ENCODE measurements around a stretch of chr1.

DNA sequence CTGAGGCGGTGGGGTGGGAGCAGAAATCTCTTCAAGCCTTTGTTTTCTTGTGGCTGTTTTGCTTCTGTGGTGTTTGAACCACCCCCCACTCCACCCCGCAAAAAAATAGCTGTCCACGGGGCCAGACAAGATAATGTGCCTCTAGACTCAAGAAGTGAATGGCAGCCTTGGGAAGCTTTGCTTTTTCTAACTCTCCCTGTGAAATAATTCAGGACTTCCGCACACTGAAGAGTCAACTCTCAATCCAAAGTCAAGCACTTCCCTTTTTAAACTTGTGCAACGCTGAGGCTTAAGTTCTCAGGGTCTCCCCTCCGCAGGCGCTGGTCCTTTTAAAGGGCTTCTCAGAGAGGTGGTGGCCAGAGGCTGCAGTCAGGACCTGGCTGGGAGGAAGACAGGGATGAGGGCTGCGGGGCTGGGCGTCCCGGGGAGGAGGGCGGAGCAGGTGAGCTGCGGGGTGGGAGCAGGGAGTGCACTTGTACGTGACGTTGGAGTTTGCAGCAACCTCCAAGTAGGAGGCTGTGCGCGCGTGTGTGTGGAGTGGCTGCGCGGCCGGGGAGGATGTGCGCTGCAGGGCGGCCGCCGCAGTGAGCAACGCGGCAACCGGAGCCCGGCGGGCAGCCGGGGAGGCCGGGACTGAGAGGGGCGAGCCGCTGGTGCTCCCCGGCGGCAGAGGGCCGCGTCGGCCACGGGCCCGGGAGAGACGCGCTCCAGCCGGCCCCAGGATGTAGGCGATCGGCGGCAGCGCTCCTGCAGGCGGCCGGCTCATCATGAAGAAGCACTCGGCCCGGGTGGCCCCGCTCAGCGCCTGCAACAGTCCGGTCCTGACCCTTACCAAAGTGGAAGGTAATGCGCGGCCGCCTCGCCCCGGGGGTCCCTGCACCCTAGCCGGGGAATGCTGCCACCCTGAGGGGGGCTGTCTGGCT lies 159.3 kb upstream of the COA6 start:
- PRO-cap, 3 experiments, result no peak in any of the 3 experiments
- RAMPAGE, long total RNA, 4 experiments, result no peak in any of the 4 experiments
- RRBS, result 1% methylated on average over 22 of the region's 60 CpGs

GRCh38 chr1:234372466-234372839 lies 803 bp upstream of the COA6 start:
- PRO-cap, 3 experiments, result no peak in any of the 3 experiments
- RAMPAGE, long total RNA, 4 experiments, result no peak in any of the 4 experiments
- RRBS, result no CpG with 5 or more reads among the region's 5 CpGs

GRCh38 chr1:234408310-234409275 lies 35.3 kb downstream of the COA6 start:
- PRO-cap, 3 experiments, result no peak in any of the 3 experiments
- RAMPAGE, long total RNA, 4 experiments, result no peak in any of the 4 experiments
- RRBS, result no CpG with 5 or more reads among the region's 18 CpGs

GRCh38 chr1:234515348-234516214 lies 36.6 kb upstream of the TARBP1 start:
- PRO-cap, 3 experiments, result no peak in any of the 3 experiments
- RAMPAGE, long total RNA, 4 experiments, result no peak in any of the 4 experiments
- RRBS, result no CpG with 5 or more reads among the region's 6 CpGs

- PRO-cap, 3 experiments, result no peak in any of the 3 experiments
- RAMPAGE, long total RNA, 4 experiments, result no peak in any of the 4 experiments
- RRBS, result no CpG with 5 or more reads among the region's 11 CpGs
Measured at GRCh38 chr1:234520657-234521265, 41.8 kb upstream of the TARBP1 start.

DNA sequence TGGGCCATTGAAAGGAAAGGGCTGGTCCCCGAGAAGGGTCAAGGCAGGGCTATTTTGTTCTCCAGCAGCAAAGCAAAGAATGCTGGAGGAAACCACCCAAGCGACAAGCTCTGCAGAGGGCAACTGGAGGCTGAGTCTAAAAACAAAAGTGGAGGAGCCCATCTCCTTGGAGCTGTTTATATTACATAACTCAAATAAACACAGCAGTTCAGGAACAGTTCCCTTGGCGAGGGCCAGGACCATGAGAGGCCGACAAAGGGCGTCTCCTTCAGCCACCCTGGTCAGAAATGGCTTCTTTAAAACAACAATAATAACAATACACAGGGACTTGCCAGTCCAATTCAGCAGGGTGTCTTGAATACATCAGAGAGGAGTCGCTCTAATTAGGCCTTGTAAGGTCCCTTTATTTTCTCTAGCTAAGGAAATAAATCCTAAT lies 56.8 kb upstream of the TARBP1 start:
- PRO-cap, 3 experiments, result no peak in any of the 3 experiments
- RAMPAGE, long total RNA, 4 experiments, result no peak in any of the 4 experiments
- RRBS, result no CpG with 5 or more reads among the region's 6 CpGs

GRCh38 chr1:234585276-234586349 lies 24.4 kb downstream of the IRF2BP2 start:
- PRO-cap, 3 experiments, result peak in 2 of 3 experiments; most common plus-strand start chr1:234585891 (in 2); most common minus-strand start chr1:234585801 (in 1)
- RAMPAGE, long total RNA, 4 experiments, result start-site peak on the minus strand in 1 of 4 experiments, at chr1:234585773-234585808 at its widest, 23 reads per replicate
- RRBS, result no CpG with 5 or more reads among the region's 17 CpGs

- PRO-cap, 3 experiments, result no peak in any of the 3 experiments
- RAMPAGE, long total RNA, 4 experiments, result no peak in any of the 4 experiments
- RRBS, result no CpG with 5 or more reads among the region's 3 CpGs
Measured at GRCh38 chr1:234601716-234602354, 8.1 kb downstream of the IRF2BP2 start.

GRCh38 chr1:234617033-234617800 lies 7.2 kb upstream of the IRF2BP2 start:
- PRO-cap, 3 experiments, result no peak in any of the 3 experiments
- RAMPAGE, long total RNA, 4 experiments, result no peak in any of the 4 experiments
- RRBS, result no CpG with 5 or more reads among the region's 8 CpGs

DNA sequence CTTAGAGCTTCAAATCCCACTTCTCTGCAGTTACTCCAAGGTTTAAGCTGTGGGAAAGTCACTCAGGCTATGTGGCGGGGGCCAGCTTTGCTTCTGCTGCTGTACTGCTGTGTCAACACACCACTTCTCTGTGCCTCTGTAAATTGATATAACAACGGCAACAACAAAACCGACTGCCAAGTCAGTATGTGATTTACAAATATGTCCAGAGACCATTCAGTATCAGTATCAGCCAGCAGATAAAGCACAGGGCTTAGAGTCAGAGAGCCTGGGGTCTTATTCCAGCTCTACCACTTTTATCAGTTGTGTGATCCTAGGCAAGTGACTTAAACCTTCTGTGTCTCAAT lies 14.2 kb upstream of the IRF2BP2 start:
- PRO-cap, 3 experiments, result no peak in any of the 3 experiments
- RAMPAGE, long total RNA, 4 experiments, result no peak in any of the 4 experiments
- RRBS, result no CpG with 5 or more reads among the region's 3 CpGs

DNA sequence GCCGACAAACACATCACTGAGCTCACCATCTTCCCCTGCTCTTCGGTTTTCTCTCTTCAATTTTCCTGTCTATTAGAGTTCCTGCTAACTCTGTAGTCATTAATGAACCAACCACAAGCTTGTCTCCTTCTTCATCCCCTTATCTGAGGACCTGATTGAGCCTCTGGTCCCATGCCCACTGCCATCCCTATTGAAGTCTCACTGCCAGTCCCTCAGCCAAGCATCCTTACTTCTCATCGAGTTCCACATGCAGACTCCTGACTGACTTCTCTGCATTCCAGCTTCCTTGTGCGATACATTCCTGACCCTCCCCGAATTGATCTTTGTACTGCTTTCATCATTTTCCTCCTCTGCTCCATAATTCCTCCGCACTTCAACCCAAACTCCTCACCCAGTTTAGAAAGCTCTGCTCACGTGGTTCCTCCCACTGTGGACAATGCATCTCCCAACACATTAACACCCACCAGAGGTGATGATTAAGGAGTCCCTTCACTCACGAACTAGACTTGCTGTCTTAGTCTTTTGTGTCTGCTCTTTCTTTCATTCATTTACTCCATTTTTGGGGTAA lies 17.5 kb upstream of the IRF2BP2 start:
- PRO-cap, 3 experiments, result no peak in any of the 3 experiments
- RAMPAGE, long total RNA, 4 experiments, result no peak in any of the 4 experiments
- RRBS, result no CpG with 5 or more reads among the region's 8 CpGs

DNA sequence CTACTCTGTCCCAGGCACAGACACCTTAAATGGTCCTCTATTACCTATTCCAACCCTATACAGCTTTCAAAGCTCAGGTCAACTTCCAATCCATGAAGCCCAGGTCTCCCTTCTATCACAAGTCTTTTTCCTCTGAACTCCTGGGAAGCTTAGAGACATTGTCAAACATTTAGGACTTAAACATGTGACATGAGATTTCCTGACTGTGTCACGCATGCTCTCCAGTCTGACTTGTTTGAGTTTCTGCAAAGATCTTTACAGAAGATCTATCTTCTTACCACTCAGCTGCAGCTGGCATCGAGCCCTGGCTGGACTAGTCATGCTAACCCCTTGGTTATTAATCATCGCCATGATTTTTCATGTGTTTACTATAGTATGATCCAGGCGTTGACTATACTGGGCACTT lies 18.0 kb upstream of the IRF2BP2 start:
- PRO-cap, 3 experiments, result no peak in any of the 3 experiments
- RAMPAGE, long total RNA, 4 experiments, result no peak in any of the 4 experiments
- RRBS, result no CpG with 5 or more reads among the region's 4 CpGs

DNA sequence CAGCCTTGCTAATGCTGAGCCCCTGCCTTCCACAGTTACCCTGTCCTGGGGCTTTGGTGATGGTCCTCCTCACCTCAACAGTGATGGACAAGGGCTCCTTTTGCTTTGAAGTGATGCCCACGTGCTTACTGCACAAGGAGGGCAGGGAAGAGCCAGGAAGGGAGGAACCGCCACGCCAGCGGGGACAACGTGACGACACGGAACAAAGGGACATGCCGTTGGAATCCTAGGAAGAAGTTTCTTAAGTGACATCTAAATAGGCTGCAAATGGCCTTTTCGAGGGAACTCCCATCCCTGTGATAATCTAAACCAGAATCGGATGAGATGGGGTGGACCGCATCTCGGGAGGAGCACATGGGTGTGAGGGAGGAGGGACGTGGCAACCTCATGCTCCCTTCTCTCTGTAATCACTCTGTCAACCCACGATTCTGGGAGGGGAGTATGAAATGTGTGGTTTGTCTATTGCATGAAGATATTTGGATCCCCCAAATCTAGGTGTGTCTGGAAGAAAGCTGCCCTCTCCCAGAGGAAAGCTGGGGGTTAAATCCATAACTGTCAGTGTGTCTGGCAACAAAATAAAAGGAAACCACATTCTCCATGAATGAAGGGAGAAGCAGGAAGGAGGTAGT lies 110.9 kb upstream of the IRF2BP2 start:
- PRO-cap, 3 experiments, result no peak in any of the 3 experiments
- RAMPAGE, long total RNA, 4 experiments, result no peak in any of the 4 experiments
- RRBS, result no CpG with 5 or more reads among the region's 14 CpGs

DNA sequence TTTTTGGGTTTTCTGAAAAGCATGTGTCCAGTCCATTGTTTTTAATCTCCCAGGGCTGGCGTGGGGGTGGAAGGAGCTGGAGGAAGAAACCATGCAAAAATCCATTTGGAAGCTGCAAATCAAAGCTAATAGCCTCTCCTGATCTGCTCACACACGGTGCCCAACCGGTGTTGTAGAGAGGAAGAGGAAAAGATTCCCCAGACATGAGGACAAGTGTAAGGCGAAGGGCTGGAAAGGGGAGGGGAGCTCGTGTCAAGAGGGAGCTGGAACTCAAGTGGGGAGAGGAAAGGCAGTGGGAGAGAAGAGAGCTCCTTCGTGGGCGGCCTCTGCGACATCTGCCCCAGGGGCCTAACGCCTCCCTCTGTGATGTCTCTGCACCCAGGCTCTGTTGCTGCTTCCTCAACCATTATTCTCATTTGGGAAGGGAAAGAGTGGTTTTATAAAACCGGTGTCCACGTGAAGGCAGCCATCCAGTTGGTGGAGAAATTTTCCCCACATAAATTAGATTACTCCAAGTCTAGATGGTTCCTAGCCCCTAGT lies 112.4 kb upstream of the IRF2BP2 start:
- PRO-cap, 3 experiments, result peak in 1 of 3 experiments; most common plus-strand start position 44 of the sequence (in 1)
- RAMPAGE, long total RNA, 4 experiments, result no peak in any of the 4 experiments
- RRBS, result no CpG with 5 or more reads among the region's 11 CpGs

DNA sequence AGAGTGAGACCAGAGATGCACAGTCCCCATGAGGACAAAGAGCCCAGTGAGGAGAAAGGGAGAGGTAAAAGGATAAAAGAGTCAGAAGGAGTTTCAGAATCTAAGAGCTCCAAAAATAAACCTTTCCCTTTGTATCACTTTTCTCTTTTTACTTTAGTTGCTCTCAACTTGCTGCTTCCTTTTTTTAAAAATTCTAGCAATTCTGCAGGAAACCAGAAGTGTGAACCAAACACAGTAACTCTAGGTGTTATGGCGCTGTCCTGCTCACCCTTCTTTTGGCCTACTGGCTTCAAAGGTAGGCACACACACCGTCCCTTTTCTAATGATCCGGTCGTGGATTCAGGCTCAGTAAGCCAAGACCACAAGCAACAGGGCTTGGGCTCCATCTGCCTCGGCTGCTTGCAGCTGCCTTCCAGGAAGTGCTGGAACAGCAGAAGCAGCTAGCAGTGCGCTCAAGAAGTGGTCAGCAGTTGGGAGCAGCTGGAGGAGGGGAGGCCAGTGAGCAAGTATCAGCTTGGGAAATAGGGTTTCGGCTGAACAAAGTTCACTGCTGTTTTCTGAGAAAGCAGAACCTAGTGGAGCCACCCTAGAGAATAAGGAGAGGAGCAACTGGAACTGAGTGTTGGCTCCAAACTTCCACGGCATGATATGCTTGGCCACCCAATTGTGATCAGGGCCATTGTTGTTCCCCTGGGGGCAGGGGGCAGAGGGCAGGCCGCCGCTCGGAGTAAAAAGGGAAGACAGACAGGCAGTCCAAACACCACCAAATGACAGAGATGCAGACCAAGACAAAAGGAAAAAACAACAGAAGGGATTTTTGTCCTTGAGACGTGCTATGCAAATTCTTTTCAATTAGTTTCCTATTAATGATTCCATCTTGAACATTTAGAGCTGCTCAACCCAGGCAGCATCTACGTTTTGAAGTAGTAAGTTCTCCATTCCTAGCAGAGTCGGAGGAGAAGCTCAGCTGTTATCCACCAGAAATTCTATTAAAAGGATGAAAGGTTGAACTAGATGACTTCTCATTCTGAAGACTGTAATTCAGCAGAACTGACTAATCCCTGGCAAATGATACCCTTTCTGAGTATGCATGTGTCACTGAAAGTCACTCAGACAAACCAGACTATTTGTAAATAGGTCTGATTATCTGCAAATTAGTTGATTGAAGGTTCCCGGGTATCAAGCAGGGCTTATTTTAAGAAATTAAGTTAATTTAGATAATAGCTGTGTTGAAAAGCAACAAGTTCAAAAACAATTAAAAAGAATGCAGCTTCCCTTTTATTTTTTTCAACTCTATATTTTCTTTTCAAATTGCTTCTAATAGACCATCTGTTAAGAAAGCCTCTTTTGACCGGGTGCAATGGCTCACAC lies 173.2 kb downstream of the TOMM20 start:
- PRO-cap, 3 experiments, result peak in 3 of 3 experiments; most common plus-strand start position 568 of the sequence (in 2); most common minus-strand start position 650 of the sequence (in 2)
- RAMPAGE, long total RNA, 4 experiments, result no peak in any of the 4 experiments
- RRBS, result 43% methylated on average over 1 of the region's 16 CpGs

DNA sequence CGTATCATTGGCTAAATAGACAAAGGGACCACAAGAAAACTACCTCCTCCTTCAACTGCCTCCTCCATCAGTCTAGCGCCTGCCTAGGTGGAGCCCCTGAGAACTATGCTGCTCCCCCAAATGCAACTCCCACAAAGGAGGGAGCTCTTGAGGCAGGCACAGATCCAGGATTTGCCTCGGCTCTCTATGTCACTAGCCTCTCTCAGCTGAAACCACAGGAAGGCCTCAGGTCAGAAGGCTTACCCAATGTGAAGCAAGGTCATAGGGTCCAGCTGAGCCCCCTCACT lies 148.3 kb downstream of the TOMM20 start:
- PRO-cap, 3 experiments, result no peak in any of the 3 experiments
- RAMPAGE, long total RNA, 4 experiments, result no peak in any of the 4 experiments
- RRBS, result no CpG with 5 or more reads among the region's 3 CpGs

DNA sequence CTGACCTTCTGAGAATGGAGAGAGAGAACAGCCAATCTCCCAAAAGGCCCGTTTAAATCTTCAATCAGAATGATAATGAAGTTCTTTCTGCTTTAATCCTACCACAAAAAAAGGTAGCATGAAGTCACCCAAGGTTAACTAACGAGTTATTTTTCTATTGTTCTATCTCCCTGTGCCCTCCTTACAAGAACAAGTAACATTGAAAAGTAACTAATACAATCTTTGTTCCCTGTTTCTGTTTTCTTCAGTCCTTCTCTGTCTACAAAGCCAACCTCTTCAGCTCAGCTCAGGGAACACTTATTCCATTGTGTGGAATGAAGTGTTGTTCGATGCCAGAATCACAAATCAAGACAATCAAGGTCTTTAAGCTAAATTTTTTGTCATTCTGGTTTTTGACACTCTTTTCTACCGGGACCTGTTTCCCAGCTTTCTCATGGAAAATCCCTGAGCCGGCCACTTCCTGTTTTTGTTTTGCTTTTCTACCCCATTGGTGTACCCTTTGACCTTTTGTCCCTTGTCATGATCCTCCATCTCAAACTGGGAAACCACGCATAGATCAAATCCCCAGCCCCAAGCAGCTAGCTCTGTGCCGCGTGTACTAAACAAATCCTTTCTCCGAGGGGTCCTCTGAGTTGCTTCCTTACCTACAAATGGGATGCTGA lies 141.9 kb downstream of the TOMM20 start:
- PRO-cap, 3 experiments, result no peak in any of the 3 experiments
- RAMPAGE, long total RNA, 4 experiments, result no peak in any of the 4 experiments
- RRBS, result no CpG with 5 or more reads among the region's 9 CpGs

- PRO-cap, 3 experiments, result no peak in any of the 3 experiments
- RAMPAGE, long total RNA, 4 experiments, result no peak in any of the 4 experiments
- RRBS, result no CpG with 5 or more reads among the region's 19 CpGs
Measured at GRCh38 chr1:235000274-235001058, 128.2 kb downstream of the TOMM20 start.

DNA sequence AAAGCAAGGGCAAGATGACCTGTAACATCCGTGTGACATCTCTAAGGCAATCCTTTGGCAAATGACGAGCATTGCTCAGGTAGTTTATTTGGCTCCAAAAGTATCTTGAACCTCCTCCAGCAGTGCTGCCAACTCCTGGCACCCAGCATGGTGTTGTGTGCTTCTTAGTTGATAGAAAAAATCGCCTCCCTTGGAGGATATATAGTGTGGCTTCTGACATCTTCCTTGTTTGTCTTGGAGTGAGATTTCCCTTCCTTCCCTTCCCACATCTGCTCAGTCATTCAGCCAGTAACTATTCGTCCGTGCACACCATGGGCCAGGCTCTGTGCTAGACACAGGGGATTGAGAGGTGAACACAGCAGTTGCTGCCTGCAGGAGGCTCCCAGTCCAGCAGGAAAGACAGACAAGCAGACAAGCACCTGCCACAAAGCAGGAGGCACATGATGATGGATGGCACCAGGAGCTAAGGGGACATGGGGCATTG lies 121.7 kb downstream of the TOMM20 start:
- PRO-cap, 3 experiments, result no peak in any of the 3 experiments
- RAMPAGE, long total RNA, 4 experiments, result no peak in any of the 4 experiments
- RRBS, result no CpG with 5 or more reads among the region's 5 CpGs

DNA sequence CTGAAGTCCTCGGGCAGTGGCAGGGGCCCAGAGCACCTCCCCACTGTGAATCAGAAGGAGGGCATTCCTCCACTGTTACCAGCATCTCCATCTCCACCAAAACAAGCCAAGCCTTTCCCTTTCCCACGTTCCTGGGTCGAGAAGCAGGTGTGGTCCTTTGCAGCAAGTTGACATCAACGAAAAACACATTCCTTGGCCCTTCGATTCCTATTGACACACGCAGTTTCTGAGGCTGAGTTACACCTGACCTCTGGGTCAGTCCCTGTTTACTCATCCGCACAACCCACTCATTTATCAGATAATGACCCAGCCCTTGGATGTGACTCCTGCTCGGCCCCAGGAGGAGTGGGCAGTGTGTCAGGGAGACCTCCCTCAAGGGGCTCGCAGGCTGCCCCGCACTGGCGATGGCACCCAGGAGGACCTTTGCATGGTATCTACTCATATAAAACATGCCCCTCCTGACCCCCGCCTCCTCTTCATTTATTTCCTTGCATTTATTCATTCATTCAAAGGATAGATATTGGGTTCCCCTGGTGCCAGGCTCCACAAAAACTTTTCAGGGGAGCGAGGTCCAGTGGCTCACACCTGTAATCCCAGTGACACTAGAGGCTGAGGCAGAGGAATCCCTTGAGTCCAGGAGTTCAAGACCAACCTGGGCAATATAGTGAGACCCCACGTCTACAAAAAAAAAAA lies 60.2 kb downstream of the TOMM20 start:
- PRO-cap, 3 experiments, result no peak in any of the 3 experiments
- RAMPAGE, long total RNA, 4 experiments, result no peak in any of the 4 experiments
- RRBS, result no CpG with 5 or more reads among the region's 14 CpGs